ENCODE data around the gene AMIGO1.

DNA sequence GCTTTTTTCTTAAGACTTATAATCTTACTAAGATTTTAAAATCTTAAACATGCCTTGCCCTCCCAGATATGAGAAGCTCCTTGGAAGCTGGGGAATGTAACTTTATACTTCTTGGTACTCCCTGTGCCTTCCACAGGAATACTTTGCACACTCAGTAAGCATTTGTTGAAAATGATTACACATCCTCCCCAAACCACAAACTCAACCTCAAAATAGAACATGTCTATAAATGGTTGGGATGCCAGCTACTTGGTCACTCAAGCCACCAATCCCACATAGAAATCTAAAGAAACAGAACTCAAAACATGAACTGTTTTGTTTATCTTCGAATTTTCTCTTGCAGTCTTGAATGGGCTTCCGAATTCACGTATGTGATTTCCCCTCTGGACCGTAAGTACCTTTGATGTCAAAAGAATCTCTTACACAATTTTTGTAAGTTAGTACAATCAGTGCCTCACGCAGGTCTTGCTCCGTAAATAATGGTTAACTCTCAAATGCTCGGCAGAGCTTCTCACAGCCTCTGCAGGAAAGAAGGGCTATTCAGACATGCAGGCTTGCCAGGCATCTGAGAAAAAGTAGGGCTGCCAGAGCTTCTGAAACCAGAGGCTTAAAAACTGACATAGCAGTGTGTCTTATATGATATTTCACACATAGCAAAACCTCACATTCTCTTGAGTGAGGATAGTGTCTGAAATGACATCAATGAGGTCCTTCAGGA, 26.9 kb downstream of the SORT1 start:
- PRO-cap: no peak

DNA sequence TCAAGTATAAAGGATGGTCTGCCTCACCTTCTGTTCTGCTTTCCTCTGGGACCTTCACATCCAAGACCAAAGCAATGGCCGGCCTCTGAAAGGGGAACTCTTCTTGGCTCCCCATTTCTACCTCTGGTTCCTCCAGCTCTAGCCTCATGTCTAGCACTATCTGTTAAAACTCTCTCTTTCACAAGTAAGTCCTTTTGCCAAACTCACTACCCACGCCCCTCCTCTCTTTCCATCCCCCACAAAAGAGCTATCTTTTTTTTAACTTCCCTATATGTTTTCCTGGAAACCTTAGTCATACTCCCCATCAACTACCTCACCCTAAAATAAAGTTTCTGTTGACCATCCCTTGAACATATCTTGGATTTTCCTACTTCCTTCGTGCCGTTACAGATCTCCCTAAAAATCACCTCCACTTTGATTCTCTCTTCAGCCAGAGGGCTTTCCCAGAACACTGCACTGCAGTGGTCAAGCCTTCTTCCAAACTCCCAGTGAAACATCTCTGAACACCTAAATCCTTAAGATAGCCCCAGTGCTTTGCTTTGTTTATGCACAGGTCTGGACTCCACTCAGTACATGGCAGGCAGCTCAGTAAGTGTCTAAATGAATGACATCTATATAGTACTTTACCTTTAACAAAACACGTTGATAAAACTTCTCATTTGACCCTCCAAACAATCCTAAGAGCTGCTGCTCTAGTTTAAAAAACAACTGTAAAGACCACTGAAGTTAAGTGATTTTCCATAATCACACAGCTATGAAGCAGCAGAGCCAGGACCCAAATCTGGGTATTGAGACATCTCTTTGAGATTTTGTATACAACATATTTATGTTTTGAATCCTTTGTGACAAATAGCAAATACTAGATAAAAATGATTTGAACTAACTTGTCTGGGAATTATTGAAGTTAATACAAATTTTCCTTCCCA, 7.7 kb downstream of the SORT1 start:
- PRO-cap: no peak

- PRO-cap: no peak
Observed at GRCh38 chr1:109466100-109466376, 308 bp upstream of the SYPL2 start.

DNA sequence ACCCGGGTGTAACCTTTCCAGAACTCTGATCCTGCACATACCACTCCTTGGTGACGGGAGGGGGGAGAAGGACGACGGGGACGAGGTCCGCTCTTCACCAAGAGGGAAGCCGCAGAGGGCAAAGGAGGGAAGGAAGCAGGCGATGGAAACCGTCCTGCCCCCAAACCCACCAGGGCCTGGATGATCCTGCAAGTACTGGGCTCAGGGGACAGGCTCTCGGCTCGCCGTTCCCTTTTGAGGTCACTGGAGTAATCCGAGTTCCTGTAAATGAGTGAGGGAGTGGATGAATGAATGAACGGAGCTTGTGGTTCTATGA, 1.0 kb downstream of the SYPL2 start:
- PRO-cap: no peak

DNA sequence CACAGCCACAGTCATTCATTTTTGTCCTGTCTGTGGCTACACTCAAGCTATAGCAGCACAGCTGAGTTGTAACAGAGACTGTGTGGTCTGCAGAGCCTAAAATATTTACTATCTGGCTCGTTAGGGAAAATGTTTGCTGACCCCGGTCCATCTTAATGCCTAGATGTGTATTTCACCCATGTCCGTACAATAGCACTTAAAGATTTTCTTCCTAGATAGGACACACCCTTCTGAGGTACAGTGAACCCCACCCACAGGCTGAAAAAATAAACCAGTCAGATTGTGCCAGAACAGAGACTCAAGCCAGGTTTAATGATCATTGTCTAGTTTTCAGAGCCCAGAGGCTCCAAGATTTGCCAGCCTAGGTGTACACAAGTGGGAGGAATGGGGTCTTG, 5.6 kb downstream of the AMIGO1 start:
- PRO-cap: no peak

DNA sequence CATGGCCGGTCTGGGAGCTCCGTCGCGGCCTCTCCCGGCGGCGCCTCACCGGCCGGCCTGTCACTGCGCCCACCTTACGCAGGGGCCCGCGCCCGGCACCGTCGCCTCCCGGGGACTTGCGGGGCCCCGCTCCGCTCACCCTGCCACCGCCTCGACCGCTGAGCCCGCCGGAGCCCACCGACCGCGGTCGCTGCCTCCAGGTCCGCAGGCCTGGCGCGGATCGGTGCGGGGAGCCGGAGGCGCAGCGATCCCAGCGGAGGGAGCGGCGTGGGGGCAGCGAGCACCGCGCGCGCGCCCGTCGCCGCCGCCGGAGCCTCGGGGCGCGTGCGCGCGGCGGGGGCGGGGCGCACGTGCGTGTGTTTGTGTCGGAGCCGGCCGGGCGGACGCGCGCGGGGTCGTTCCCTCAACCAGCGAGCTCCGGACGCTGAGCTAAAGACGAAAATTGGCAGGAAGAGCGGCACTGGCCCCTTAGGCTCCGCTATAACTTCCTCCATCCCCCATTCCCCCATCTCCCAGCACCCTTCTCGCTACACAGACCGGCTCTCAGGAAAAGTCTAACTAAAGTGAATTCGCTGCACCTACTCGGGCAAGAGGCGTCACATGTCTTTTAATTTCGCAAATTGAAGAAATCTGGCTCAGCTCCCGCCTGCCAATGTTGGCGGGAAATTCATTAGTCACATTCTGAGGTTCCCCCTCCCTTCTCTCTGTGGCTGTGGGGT, at the start of gene AMIGO1:
Gene AMIGO1 (minus strand): TSS at position 282 of the 719 bp plus-strand sequence.
- PRO-cap: bidirectional peak, plus-strand start at position 357 of the sequence, minus-strand start at position 269 of the sequence

- PRO-cap: unidirectional peak, plus-strand start at chr1:109739973; bidirectional peak, plus-strand start at chr1:109740454, minus-strand start at chr1:109740316
Observed at GRCh38 chr1:109739716-109740905, 727 bp downstream of the GSTM3 start.

DNA sequence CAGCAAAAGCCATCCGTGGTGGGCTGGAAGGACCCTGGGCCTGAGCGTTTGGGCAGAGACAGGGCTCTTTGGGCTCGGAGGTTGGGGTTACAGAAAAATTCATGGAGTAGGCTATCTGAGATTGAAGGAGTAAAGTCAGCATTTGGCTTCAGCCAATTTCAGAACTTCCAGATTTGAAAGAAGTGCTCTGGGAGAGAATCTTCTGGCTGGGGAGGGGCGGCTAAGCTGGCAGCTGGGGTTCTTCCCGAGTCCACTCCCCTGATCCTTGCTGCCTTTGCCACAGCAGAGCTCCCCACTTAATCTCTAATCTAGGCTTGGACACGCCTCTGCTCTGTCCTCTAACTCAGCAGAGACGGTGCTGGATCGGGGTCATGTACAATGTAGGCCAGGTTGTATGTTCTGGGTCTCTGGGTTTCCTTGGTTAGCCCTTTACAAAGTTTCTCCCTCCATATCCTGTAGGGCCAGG, 10.0 kb upstream of the GSTM3 start:
- PRO-cap: unidirectional peak, minus-strand start at position 261 of the sequence

- PRO-cap: bidirectional peak, plus-strand start at chr1:109763177, minus-strand start at chr1:109763070
Observed at GRCh38 chr1:109762943-109763421, 741 bp downstream of the EPS8L3 start.

GRCh38 chr1:109794271-109794762, 30.6 kb upstream of the EPS8L3 start:
- PRO-cap: no peak

GRCh38 chr1:109821174-109821617, 57.5 kb upstream of the EPS8L3 start:
- PRO-cap: no peak

- PRO-cap: no peak
Observed at GRCh38 chr1:109823246-109824169, 59.8 kb upstream of the EPS8L3 start.

DNA sequence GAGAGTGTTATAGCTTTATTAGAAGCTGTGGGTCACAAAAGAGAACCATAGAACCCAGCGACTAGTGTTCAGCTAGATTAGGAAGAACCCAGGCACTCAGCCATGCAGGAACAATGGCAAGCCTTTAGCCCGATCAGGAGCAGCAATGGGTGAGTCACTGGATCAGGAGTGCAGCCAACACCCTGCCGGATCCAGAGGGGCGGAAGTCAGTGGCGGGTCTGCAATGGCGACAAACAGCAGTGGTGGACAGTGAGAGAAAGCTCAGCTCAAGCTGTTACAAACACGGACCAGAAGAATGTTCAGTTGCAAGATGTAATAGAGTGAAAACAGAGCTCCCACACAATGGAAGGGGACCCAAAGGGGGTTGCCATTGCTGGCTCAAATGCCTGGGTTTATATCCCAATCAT, 58.3 kb upstream of the CSF1 start:
- PRO-cap: no peak

DNA sequence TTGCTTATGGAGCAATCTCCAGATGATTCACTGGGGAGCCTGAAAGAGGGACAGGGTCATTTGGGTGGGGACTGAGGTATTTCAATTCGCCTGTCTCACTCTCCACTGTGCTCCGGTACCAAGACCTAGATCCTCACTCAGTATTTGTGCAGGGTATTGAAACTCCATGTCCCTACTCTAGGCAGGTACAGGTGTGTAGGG, 10.1 kb upstream of the CSF1 start:
- PRO-cap: no peak

- PRO-cap: no peak
Observed at GRCh38 chr1:109985841-109986962, 1.6 kb downstream of the AHCYL1 start.

DNA sequence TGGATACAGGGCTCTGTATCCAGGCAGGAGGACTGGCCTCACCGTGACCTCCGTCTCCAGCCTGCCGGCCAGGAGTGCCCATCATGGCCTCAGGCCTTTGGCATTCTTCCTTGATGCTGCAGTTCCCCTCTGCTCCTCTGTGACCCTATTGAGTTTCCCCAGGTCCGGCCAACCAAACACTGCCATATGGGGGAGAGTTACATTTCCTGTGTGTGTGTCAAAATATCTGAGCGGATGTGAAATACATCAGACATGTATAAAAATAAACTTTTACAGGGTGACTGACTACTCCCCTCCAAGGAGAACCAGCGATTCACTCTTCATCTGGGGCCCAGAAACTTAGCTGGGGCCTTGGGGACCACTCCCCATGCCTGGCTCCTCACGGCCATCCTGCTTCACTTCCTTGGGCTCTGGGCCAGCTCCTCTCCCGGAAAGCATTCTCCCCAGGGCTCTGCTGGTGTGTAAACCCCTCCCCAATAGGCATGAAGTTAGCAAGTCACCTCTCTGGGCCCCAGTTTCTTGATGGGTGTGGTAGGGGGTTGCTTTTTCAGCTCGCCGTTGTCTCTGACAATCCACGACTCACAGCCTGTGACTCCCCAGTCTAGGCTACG, 10.0 kb upstream of the UBL4B start:
- PRO-cap: no peak

DNA sequence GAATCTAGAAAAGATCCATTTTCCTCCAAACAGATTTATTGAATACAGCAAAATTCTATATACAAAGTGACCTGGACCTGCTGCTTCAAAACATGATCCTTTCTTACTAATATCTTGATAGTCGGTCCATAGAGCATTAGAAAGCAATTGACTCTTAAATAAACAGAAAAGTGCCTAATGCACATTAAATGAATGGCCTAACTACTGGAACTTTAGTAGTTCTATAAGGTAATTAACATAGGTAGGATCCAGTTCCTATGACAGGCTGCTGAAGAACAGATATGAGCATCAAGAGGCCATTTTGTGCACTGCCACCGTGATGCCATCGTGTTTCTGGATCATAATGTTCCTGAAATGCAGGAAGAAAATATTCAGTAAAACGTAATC, 6.3 kb downstream of the LAMTOR5 start:
- PRO-cap: no peak

DNA sequence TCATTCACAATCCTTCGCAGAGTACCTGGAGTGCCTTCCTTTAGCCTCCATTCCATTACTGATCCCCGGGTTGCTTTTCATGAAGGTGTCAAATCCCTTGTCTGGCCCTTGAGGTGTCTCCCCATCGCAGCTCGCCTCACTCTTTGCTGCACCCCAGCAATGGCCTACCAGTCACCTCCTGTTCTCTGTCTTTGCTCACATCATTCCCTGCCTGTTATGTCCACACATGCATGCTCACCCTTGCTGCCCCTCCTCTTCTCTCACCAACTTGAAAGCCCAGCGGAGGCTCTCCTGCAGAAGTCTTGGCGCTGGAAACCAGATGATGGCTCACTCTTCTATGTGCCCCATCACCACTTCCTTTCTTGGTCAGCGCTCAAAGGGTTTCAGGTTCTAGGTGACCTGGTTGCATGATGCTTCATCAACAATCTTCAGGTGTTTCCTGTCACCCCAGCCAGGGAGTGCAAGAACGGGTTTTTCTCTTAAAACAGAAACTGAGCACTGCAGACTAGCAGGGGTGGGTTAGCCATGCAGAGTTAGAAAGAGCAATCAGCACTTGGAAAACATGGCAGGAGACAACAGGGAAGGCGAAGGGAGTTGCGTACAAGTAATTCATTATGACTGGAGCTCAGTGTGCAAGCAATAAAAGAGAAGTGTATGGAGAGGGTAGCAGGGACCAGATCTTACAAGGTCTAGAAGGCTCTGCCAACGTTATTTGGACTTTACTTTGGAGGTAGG, 25.1 kb upstream of the KCNA2 start:
- PRO-cap: no peak

DNA sequence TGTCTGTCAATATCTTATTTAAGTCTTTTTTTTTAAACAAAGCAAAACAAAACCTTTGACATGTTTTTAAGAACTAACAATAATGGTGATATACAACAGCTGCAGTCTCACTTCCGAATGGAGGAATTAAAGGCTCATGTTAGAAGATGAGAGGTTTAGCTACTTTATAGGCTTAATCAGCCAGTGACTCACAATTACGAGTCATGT, 28.9 kb downstream of the KCNA3 start:
- PRO-cap: no peak

GRCh38 chr1:110672595-110673641, 1.8 kb downstream of the KCNA3 start:
- PRO-cap: unidirectional peak, plus-strand start at chr1:110672851; unidirectional peak, plus-strand start at chr1:110672925

Measured in gallbladder (tissue), 1 donor.